GM12892 (cell line): ENCODE measurements around a stretch of chr14.

DNA sequence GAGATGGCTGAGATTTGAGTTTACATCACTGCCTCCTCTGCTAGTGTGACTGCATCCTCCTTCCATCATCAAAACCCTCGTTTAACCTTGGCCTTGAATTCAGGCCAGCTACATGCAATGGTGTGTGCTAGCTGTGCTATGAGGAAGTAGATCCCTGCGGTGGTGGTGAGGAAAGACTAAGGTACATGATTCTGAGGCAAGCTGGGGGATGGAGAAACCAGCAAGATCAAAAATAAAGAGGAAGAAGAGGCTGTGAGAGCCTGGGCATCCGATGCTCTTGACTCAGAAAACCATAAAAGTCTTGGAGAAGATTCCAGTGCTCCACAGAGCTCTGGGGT lies 774.7 kb downstream of the VRK1 start:
- RRBS, result no CpG with 5 or more reads among the region's 3 CpGs

GRCh38 chr14:97602729-97603129 lies 805.5 kb downstream of the VRK1 start:
- RRBS, result no CpG with 5 or more reads among the region's 9 CpGs

GRCh38 chr14:97603316-97603733 lies 806.1 kb downstream of the VRK1 start:
- RRBS, result no CpG with 5 or more reads among the region's 5 CpGs

- RRBS, result no CpG with 5 or more reads among the region's 19 CpGs
Measured at GRCh38 chr14:97634841-97635382, 837.7 kb downstream of the VRK1 start.

GRCh38 chr14:97702746-97703049 lies 905.5 kb downstream of the VRK1 start:
- RRBS, result no CpG with 5 or more reads among the region's 2 CpGs

- RRBS, result 40% methylated on average over 8 of the region's 18 CpGs
Measured at GRCh38 chr14:97977640-97978353, 1180.6 kb downstream of the VRK1 start.

DNA sequence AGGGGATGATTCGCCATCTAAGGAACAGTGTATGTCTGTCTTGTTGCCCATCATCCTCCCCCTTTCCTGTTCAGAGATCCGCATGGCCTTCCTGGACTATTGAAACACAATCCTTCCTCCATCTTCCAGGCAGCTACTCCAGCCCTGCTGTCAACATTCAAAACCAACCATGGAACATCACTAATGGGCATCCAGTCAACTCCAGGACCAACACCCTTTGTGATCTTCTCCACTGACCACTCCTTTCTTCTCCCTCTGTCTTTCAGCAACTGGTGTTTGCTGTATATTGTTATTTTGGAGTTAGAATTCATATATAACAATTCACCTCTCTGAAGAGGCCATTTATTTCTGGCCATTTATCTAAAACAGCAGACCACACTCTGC lies 1188.2 kb downstream of the VRK1 start:
- RRBS, result no CpG with 5 or more reads among the region's 2 CpGs

GRCh38 chr14:98818097-98818413 lies 453.9 kb downstream of the BCL11B start:
- RRBS, result no CpG with 5 or more reads among the region's 6 CpGs

DNA sequence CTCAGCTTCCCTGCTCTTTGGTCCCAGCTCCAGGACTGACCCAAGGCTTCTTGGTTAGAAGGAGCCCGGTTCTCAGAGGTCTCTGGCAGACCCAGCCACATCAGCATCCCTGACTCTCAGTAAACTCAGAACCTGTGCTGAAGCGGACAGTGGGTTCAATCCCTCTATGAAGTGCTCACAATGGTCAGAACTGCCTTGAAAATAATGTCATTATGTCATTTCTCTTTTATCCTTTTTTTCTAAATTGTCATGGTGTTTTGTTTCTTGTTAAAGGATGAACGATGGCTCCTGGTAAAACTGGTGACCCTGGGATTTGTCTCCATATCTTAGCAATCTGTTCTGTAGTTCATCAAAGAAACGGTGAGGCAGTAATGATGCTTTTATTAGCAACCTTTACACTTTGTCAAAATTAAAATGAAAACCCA lies 426.9 kb downstream of the BCL11B start:
- RRBS, result no CpG with 5 or more reads among the region's 4 CpGs

DNA sequence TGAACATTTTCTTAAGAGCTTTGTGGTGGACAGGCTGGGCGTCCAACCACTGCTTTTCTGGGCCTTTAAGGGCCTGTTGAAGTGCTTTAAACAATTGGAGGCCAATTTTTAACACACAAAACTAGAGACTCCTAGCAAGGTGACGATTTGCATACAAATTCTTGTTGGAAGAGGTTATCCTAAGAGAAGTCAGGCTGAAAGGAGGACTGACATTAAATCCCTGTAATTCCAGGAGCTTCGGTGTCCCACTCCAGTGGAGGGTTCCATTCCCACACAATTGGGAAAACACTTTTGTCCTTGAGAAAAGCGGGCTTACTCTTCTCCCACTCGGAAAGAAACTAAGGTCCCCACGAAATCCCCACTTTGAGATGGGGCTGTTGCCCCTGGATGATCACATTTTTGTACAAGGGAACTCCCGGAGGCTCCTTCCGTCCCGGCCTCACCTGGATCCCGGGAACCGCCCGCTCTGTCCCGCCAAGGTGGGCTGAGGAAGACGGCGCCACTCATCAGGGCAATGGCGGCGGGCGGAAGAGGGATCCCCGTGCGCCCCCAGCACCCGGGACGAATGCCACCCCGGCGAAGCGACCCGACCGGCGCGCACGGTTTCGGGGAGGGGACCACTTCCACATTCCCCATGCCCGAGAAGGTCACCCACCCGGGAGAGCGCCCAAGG lies 26.8 kb downstream of the BCL11B start:
- RRBS, result 22% methylated on average over 3 of the region's 34 CpGs

DNA sequence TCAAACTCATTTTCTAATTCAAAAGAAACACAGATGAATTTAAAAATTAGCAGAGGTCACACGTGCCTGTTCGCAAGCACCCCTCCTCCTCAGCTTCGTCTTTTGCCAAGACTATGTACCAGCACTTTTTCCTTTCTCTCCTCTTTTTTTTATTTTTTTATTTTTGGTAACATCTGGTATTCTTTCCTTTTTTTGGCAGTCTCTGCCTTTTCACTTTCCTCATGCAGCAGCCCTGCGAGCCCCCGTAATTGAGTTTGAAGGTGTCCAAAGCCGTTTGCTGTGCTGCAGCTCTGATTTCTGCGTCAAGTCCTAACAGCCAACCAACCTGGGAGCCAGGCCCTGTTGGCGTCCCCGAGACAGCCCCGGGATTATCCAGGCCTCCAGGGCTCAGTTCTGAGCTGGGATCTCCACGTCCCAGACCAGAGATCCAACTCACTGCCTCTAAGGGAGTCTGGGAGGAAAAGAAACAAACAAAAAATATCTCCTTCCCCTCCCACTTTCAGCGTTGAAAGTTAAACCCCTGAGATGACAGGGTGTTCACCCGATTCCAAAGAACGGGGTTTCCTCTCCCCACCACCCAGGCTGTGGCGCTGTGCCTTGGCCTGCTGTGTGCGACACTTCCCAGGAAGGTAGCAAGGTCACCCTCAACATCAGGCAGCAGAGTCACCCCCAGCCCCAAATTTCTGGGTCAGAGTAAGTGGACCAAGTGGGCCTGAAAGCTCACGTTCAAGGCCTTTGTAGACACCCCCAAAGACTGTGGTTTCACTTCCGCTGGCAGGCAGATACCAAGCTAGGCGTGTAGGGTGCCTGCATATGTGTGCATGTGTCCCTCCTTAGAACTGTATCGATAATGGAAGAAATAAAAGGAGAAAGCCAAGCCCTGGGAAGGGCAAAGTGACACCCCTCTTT lies 11.2 kb downstream of the BCL11B start:
- RRBS, result no CpG with 5 or more reads among the region's 20 CpGs

GRCh38 chr14:99529659-99530593 lies 48.7 kb downstream of the CCNK start:
- RRBS, result no CpG with 5 or more reads among the region's 28 CpGs

GRCh38 chr14:99573911-99574938 lies 29.8 kb downstream of the CCDC85C start:
- RRBS, result no CpG with 5 or more reads among the region's 17 CpGs

- RRBS, result no CpG with 5 or more reads among the region's 18 CpGs
Measured at GRCh38 chr14:99576954-99577501, 27.0 kb downstream of the CCDC85C start.

GRCh38 chr14:99601925-99603128 lies 1.7 kb downstream of the CCDC85C start:
- RRBS, result 93% methylated on average over 2 of the region's 34 CpGs

DNA sequence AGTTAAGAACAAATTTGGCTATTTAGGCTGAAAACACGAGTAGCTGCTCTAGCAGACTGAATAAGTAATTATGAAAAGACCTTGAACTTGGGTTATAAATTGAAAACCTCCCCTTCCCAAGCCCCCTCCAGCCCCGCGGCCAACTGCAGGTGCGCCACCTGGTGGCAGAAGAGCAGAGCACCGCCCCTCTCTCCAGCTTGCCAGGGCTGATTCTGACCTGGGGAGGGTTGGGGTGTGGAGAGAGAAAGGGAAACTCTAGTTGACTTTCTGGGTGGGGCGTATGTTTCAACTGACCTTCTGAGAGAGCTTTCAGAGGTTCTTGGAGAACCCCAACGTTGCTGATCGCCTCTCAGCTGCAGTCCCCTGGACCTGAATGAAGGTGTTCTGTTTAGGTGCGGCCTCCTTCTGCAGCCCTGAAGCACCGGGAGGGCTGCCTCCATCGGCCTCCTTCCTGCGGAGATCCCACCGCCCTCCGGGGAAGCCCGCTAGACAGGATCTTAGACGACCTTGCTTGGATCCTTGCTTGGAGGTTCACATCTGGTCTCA lies 118.2 kb upstream of the EVL start:
- RRBS, result 78% methylated on average over 5 of the region's 16 CpGs

GRCh38 chr14:99971142-99972163 lies 93.8 kb upstream of the EVL start:
- RRBS, result 3% methylated on average over 33 of the region's 151 CpGs

DNA sequence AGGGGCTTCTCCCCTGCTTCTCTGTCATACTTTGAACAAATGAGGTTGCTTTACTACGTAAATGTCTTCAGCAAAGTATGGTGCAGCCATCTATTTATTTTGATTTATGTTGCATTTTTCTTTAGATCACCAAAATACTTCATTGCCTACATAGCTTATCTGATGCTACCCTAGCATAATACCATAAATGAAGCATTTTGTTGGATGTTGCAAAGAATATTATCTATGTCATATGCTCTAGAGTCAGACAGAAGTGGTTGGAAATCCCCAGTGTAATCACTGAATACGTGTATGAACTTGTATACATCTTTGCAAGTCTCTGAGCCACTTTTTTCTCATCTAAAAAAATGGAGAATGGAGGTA lies 18.4 kb downstream of the EVL start:
- RRBS, result no CpG with 5 or more reads among the region's 2 CpGs

DNA sequence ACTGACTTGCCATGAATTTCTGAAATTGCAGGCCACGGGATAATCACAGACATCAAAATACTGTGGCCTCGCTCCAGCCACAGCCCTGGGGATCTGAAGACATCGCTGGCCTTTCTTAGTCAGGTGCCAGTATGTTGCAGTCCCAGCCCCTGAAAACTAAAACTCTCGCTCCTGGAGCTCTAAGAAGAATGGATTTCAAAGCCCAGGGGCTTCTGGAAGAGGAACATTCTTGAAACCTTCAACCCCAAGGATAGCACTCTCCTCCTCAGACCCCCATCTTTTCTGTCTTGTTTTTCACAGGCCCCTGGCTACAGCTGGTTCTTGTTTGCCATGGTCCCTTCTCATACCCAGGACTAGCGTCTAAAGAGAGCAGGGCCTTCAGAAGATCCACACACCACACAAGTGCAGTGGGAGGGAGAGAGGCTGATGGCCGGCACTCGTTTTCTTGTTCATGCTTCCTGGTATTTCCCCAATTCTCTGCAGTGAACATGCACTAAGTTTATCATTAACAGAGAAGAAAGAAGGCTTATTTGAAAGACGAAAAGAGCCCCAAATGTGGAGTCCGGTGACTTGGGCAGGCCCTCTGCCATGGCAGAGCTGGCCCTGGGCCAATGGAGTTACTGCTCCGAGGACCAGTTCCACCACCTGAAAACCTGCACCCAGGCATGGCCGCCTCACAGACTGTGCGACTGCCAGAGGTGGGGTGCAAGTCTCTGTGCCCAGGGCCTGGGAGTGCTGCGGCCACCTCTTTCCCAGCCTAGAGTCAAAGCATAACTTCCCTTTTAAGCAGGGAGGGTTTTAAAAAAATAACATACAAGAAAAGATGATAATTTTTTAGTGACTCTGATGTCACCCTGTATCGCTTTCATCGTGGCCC lies 25.0 kb downstream of the DEGS2 start:
- RRBS, result no CpG with 5 or more reads among the region's 15 CpGs

GRCh38 chr14:100187414-100187991 lies 28.1 kb upstream of the DEGS2 start:
- RRBS, result no CpG with 5 or more reads among the region's 11 CpGs